Breast epithelium (tissue), 2 donors: ENCODE measurements around a stretch of chr3.

- PRO-cap, result no peak
- RAMPAGE, long total RNA, 2 experiments, result no peak in any of the 2 experiments
Measured at GRCh38 chr3:42591680-42592157, 1.1 kb downstream of the SS18L2 start.

GRCh38 chr3:42600015-42600585, 386 bp upstream of the NKTR start:
- PRO-cap, result bidirectional peak, plus-strand start at chr3:42600666, minus-strand start at chr3:42600322
- RAMPAGE, long total RNA, 2 experiments, result no peak in any of the 2 experiments

GRCh38 chr3:42627084-42627809, 26.2 kb upstream of the ZBTB47 start:
- PRO-cap, result no peak
- RAMPAGE, long total RNA, 2 experiments, result no peak in any of the 2 experiments

GRCh38 chr3:42658138-42659316, 5.0 kb downstream of the ZBTB47 start:
- PRO-cap, result no peak
- RAMPAGE, long total RNA, 2 experiments, result no peak in any of the 2 experiments

GRCh38 chr3:42662648-42663286, 9.3 kb downstream of the ZBTB47 start:
- PRO-cap, result no peak
- RAMPAGE, long total RNA, 2 experiments, result no peak in any of the 2 experiments

GRCh38 chr3:42705879-42706396, 3.3 kb upstream of the HHATL start:
- PRO-cap, result no peak
- RAMPAGE, long total RNA, 2 experiments, result no peak in any of the 2 experiments

- PRO-cap, result no peak
- RAMPAGE, long total RNA, 2 experiments, result no peak in any of the 2 experiments
Measured at GRCh38 chr3:42847601-42848321, 27.9 kb downstream of the CYP8B1 start.

- PRO-cap, result no peak
- RAMPAGE, long total RNA, 2 experiments, result no peak in any of the 2 experiments
Measured at GRCh38 chr3:42852410-42852869, 23.2 kb downstream of the CYP8B1 start.

DNA sequence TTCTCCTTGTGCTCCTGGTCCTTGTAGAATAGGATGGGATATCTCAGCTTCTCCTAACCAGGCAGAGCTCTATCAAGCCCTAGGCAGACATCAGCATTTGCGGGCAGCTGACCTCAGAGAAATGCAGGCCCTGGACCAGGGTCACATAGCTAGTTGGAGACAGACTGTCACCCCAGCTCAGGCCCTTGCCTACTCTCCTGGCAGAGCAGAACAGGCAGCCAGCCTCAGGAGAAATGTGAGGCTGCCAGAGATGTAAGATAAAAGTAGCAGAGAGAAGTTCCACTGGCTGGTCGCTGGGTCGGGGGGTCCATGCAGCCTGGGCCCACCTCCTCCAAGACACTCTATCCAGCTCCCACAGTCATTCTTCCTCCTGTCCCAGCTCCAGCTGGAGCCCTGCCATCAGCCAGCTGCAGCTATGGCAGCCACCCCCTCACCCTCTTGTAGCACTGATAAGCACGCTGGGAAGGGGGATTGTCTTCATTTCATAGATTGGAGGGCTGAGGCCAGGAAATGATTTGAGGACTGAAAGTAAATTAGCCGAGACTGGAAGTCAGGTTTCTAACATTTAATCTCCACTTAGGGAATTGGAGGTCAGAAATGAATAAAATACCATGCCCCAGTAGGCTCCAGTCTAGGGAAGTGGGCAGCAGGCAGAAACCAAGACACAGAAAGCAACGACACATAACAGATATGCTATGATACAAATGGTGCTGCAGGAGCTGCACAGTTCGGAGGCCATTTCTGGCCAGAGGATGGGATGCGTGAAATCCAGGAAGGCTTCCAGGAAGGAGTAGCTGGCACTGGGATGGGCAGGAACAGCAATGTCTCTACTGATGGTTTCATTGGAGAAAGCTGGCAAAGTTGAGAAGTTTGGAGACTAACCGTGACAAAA, 3.8 kb downstream of the CYP8B1 start:
- PRO-cap, result no peak
- RAMPAGE, long total RNA, 2 experiments, result no peak in any of the 2 experiments

- PRO-cap, result no peak
- RAMPAGE, long total RNA, 2 experiments, result no peak in any of the 2 experiments
Measured at GRCh38 chr3:42980981-42981365, 1.9 kb downstream of the GASK1A start.

DNA sequence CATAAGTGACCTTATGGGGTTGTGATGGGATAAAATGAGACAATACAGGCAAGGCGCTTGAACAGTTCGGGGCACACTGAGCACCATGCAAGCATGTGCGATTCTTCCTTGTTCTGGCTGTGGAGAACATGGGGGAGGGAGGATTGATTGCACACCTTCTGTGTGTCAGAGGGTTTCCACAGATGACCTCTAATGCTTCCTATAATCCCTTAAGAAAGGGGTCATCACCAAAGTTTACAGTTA, 75.0 kb upstream of the POMGNT2 start:
- PRO-cap, result no peak
- RAMPAGE, long total RNA, 2 experiments, result no peak in any of the 2 experiments

- PRO-cap, result no peak
- RAMPAGE, long total RNA, 2 experiments, result no peak in any of the 2 experiments
Measured at GRCh38 chr3:43215242-43215777, 71.0 kb upstream of the SNRK start.

GRCh38 chr3:43345133-43345654, 58.9 kb downstream of the SNRK start:
- PRO-cap, result no peak
- RAMPAGE, long total RNA, 2 experiments, result no peak in any of the 2 experiments

- PRO-cap, result no peak
- RAMPAGE, long total RNA, 2 experiments, result no peak in any of the 2 experiments
Measured at GRCh38 chr3:43348731-43349142, 62.4 kb downstream of the SNRK start.

DNA sequence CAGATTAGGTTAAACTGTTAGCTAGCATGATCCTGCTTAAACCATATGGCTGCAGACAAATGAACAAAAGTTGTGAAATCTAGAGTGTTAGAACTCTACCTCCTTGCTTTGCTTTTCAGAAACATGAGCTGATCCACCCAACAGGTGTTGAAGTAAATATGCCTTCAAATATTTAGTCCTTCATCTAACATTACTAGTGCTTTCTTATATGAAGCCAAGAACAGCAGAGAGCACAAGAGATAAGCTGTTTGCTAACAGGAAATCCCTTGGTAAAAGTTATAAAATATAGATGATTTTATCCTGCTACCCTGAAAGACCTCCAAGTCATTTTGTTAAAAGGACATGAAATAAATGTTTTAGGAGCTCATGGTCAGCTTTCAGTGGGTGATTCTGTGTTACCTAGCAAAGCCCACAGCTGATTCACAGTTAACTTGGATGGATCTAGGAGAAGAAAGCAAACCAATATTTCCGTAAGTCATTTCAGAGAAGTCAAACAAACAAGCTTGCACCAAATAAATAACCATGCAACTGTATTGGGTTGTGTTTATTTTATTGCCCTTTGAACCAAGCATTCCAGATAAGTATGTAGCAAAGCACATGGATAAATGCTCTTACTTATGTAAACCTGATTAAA, 102.8 kb downstream of the SNRK start:
- PRO-cap, result no peak
- RAMPAGE, long total RNA, 2 experiments, result no peak in any of the 2 experiments

- PRO-cap, result no peak
- RAMPAGE, long total RNA, 2 experiments, result no peak in any of the 2 experiments
Measured at GRCh38 chr3:43418329-43419181, 132.2 kb downstream of the SNRK start.

DNA sequence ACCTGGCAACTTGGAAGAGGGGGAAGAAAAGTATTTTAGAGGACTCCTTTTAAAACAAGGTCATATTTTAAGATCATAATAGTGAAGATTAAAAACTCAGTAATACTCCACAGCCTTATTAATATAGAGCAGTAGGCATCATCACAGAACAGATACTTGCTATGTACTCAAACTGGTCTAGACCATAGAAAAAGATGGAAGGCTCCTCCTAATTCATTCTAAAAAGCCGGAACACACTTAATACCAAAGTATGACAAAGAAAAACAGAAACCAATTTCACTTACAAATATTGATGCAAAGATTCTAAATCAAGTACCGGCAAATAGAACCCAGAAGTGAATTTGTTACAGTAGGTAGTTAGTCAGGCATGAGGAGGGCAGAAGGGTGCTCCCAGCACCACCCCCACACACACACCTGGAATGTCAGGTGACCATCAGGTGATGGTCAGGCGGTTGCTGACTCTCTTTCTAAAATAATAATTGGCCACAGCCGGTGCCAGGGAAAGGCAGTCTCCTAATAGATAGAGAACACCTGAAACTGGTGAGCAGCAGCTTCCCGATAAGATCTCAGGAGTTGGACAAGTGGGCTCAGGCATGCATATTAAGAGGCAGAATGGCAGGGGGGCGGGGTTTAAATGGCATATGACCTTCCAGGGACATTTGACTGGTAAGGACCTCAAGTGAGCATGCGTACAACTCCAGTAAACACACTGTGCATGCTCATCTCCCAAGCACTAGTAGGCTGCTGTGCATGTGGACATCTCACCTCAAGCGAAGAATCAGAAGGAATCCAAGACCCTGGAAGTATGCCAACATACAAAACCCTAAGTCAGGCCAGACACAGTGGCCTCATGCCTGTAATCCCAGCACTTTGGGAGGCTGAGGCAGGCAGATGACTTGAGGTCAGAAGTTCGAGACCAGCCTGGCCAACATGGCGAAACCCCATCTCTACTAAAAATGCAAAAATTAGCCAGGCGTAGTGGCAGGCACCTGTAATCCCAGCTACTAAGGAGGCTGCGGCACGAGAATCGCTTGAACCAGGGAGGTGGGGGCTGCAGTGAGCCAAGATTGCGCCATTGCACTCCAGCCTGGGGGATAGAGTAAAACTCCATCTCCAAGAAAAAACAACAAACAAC, 131.0 kb downstream of the ANO10 start:
- PRO-cap, result no peak
- RAMPAGE, long total RNA, 2 experiments, result no peak in any of the 2 experiments

GRCh38 chr3:43566175-43566504, 55.7 kb downstream of the ANO10 start:
- PRO-cap, result no peak
- RAMPAGE, long total RNA, 2 experiments, result no peak in any of the 2 experiments

DNA sequence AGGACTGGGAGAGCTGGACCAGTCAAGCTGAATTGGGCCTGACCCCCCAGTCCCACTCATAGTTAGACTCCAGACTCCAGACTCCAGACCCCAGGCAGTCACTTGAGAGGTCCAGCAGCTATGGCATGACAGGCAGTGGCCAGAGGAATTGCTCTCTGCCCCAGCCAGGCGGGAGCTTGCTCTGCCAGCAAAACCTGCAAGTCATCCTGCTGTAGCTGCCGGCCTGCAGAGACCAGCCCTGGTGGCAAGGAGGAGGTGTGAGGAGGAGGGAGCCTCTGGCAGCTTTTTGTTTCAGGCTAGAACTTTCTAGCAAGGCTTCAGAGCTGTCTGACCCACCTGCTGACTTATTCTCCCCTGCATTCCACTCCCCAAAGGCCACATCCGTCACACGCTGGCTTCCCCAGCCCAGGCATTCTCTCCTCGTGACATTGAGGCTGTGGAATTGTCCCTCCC, 82.5 kb downstream of the ABHD5 start:
- PRO-cap, result no peak
- RAMPAGE, long total RNA, 2 experiments, result no peak in any of the 2 experiments

DNA sequence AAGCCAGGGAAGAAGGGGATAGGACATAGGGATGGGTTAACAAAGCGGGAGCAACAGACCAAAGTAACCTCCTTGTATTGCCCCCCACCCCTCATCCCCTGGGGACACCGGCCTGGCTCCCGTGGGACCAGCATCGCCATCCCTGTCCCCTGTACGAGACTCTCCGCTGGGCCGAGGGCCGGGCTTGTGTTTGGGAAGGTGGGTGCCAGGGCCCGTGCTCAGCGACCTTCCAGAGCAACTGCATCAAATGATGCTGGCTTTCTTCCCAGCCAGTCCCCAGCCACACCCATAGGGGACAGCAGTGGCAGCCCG, 203.9 kb downstream of the ABHD5 start:
- PRO-cap, result no peak
- RAMPAGE, long total RNA, 2 experiments, result no peak in any of the 2 experiments